Retinal pigment epithelial cell (primary cell): ENCODE results near the genes GRK3 and CRYBB1.

DNA sequence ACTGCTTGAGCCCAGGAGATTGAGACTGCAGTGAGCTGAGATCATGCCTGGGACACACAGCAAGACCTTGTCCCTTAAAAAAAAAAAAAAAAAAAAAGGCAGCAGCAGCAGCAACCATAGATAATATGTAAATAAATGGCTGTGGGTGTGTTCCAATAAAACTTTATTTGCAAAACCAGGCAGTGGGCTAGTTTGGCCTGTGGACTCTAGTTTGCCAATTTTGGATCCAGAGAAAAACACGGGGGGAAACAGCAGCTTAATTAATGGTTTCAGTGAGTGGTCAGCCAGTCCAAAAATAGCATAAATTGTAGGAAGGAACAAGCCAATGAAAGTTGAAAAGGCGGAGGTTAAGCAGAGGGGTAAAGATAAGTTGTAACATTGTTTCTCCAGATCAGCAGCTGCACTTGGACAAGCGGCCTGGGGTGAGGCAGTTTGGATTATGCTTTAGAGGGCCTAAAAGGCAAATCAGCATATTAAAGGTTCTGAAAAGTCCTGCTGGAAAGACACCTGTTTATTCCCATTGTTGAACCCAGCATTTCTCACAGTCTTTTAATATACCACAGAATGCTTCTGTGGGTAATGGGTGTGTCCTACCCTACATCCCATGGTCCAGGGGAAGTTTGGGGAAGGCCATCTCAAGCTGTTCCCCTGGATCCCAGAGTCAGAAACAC lies 62.8 kb downstream of the KIAA1671 start:
- RRBS: no CpG with 5 or more reads among the region's 3 CpGs

DNA sequence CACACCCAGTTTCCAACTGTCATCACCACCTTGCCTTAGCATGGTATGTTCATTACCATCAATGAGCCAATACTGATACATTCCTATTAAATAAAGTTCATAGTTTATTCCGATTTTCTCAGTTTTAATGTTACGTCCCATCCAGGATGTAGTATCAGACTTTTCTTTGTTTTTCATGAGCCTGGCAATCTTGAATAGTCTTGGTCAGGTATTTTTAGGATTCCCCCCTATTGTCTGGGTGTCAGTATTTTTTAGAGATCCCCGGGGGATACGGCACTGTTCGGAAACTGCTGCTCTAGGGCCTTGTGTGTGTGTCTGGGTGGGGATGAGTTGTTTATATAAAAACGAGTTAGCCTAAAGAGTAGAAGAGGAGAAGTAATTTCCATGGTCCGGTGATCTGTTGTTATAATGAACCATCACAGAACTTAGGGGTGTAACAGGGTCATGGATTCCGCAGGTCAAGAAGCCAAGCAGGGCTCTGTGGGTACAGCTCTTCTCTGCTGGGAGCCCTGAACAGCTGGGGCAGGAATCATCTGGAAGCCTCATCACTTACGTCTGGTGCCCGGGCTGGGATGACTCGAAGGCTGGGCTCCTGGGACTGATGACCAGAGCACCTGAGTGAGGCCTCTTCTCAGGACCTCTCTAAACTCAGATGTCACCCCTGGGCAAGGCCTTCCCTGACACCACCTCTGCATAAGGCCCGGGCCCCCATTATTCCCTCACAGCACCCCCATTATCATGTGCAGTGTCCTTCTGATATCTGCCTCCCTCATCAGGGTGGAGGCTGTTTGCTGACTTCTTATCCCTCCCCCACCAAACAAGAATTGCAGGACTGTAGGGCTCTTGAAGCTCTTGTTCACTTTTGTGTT lies 106.0 kb downstream of the KIAA1671 start:
- RRBS: no CpG with 5 or more reads among the region's 12 CpGs

- RRBS: no CpG with 5 or more reads among the region's 6 CpGs
These were observed 51.2 kb upstream of the CRYBB3 start for GRCh38 chr22:25148372-25148960.

DNA sequence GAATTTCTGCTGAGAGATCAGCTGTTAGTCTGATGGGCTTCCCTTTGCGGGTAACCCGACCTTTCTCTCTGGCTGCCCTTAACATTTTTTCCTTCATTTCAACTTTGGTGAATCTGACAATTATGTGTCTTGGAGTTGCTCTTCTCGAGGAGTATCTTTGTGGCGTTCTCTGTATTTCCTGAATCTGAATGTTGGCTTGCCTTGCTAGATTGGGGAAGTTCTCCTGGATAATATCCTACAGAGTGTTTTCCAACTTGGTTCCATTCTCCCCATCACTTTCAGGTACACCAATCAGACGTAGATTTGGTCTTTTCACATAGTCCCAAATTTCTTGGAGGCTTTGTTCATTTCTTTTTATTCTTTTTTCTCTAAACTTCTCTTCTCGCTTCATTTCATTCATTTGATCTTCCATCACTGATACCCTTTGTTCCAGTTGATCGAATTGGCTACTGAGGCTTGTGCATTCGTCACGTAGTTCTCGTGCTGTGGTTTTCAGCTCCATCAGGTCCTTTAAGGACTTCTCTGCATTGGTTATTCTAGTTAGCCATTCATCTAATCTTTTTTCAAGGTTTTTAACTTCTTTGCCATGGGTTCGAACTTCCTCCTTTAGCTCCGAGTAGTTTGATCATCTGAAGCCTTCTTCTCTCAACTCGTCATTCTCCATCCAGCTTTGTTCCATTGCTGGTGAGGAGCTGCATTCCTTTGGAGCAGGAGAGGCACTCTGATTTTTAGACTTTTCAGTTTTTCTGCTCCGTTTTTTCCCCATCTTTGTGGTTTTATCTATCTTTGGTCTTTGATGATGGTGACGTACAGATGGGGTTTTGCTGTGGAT lies 124.0 kb downstream of the CRYBB2 start:
- RRBS: no CpG with 5 or more reads among the region's 15 CpGs

- RRBS: no CpG with 5 or more reads among the region's 30 CpGs
These were observed 116.6 kb upstream of the GRK3 start for GRCh38 chr22:25447692-25448369.

GRCh38 chr22:25471448-25472171 lies 92.9 kb upstream of the GRK3 start:
- RRBS: no CpG with 5 or more reads among the region's 4 CpGs

DNA sequence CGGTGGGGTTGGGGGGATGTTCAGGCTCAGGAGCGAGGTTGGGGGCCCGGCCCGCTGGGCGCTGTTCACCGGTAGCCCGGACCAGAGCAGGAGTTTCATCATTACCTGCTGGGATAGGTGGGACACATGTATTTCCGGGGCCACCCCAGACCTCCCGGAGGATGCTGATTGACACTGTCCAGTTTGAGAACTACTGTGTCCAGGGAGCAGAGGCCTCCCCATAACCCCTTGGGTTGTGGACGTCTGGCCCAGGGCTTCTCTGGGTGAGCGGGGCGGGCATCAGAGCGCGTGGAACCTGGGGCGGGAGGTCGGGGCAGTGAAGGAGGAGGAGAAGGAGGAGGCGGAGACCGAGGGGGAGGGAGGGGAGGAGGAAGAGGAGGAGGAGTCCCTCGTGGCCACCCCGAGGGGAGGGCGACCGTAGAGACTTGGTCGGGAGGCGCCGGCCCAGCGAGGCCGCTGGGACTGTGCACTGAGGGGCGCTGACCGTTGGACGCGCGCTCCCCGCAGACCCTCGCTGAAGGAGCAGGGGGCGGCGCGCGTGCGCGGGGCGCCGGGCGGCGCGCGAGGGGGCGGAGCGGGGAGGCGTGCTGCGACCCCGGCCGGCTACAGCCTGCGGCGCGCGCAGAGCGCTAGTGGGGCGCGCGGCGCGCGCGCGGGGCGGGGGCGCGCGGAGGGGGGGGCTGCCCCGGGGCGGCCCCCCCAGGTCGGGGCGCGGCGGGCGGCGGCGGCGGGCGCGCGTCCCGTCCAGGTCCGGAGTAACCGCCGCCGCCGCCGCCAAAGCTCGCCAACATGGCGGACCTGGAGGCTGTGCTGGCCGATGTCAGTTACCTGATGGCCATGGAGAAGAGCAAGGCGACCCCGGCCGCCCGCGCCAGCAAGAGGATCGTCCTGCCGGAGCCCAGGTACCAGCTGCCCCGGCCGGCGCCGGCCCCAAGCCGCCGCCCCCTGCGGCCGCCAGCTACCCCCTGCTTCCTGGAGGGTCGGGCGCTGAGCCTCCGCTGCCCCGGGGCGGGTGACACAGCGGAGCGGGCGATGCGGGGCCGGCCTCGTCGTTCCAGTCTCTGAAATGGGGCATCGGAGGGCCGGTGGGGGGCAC lies at the start of gene GRK3:
Gene GRK3, plus strand, starts transcription at position 424 of the 1,096 bp plus-strand sequence.
- RRBS: 1% methylated on average over 40 of the region's 121 CpGs

- RRBS: no CpG with 5 or more reads among the region's 16 CpGs
These were observed 23.8 kb upstream of the MYO18B start for GRCh38 chr22:25717873-25718860.

GRCh38 chr22:25900954-25901443 lies 159.0 kb downstream of the MYO18B start:
- RRBS: no CpG with 5 or more reads among the region's 4 CpGs

DNA sequence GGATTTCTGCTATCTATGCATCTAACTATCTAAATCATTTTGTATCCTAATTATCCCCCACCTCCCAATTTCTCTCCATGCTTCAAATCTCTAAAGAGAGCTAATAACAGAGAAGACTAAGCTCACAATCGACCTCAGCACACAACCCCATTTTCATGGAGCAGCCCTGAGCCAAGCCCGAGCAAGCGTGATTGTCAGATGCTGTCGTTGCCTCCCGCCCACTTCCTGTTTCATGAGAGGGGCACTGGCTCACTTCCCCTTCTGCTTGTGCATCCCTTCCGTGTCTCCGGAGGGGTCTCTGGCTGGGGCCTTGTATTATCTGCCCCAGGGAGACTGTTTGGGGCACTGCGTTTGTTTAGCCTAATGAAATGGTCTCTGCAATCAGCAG lies 181.4 kb upstream of the SEZ6L start:
- RRBS: no CpG with 5 or more reads among the region's 8 CpGs

- RRBS: no CpG with 5 or more reads among the region's 13 CpGs
These were observed 4.3 kb downstream of the HPS4 start for GRCh38 chr22:26479118-26479884.

DNA sequence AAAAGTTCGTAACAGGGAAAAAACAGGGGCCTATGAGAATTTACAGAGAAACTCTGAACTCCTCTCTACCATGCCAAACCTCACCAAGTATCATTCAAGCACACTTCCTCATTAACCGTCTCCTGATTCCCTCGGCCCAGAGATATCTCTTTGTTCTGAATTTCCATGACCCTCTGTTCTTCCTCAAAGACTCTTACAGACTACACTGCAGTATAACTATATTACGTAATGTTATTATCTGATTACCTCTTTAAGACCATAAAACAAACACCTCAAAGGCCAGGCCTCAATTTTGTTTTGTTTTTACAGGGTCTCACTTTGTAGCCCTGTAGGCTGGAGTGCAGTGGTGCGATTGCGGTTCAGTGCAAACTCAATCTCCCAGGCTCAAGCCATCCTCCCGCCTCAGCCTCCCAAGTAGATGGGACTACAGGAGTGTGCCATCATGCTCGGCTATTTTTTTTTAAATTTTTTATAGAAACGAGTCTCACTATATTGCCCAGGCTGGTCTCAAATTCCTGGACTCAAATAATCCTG lies 3.6 kb downstream of the HPS4 start:
- RRBS: no CpG with 5 or more reads among the region's 9 CpGs

- RRBS: no CpG with 5 or more reads among the region's 11 CpGs
These were observed 36.7 kb upstream of the TFIP11 start for GRCh38 chr22:26548822-26549474.

DNA sequence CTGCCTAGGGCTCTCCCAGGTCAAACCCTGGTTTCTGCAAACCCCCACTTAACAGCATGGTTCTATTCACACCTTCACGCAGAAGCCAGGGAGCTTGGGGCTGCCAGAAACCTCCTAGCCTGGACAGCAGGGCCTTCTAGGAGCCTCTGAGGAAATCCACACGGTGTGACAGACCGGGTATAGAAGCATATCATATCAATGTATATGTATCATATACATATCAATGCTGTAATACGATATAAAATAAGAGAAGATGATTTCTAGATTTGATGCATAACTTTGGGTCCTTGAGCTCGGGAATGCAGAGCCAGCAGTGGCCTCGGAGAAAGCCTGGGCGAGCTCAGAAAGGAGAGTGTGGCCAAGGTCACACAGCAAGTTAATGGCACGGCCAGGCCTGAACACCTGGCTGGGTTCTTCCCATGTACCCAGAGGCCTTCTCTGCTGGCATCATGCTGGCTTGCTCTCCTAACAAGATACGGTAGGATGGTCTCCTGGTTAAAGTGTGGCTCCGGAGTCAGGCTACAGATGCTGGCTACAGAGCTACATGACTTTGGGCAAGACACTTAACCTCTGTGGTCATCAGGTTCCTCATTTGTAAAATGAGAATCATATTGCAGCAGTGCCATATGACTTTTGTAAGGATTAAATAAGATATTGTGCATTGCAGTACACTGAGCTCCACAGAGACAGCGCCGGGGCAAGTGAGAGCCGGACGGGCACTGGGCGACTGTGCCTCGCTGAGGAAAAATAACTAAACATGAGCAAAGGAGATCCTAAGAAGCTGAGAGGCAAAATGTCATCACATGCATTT lies 30.0 kb downstream of the TPST2 start:
- RRBS: no CpG with 5 or more reads among the region's 16 CpGs

GRCh38 chr22:26564164-26564697 lies 25.7 kb downstream of the TPST2 start:
- RRBS: no CpG with 5 or more reads among the region's 9 CpGs

- RRBS: no CpG with 5 or more reads among the region's 11 CpGs
These were observed 21.6 kb downstream of the TPST2 start for GRCh38 chr22:26568221-26568792.

- RRBS: no CpG with 5 or more reads among the region's 4 CpGs
These were observed at the start of gene CRYBB1 for GRCh38 chr22:26617688-26618257. TSS of gene CRYBB1 (minus strand) at chr22:26618027.

DNA sequence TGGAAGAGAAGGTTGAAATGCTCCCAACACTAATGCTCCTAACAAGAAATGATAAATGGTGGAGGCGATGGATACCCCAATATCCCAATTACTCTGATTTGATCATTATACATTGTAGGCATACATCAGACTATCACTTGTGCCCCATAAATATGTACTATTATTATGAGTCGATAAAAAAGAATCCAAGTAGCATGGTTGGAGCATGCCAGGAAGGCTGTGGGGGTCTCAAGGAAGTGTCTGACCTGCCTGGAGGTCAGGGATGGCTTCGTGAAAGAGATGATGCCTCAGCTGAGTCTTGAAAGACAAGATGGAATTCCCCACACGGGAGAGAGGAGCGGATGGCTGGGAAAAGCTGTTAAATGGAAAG lies 143.0 kb downstream of the CRYBA4 start:
- RRBS: no CpG with 5 or more reads among the region's 5 CpGs

GRCh38 chr22:27116080-27116294 lies 494.2 kb downstream of the CRYBA4 start:
- RRBS: no CpG with 5 or more reads among the region's 3 CpGs

DNA sequence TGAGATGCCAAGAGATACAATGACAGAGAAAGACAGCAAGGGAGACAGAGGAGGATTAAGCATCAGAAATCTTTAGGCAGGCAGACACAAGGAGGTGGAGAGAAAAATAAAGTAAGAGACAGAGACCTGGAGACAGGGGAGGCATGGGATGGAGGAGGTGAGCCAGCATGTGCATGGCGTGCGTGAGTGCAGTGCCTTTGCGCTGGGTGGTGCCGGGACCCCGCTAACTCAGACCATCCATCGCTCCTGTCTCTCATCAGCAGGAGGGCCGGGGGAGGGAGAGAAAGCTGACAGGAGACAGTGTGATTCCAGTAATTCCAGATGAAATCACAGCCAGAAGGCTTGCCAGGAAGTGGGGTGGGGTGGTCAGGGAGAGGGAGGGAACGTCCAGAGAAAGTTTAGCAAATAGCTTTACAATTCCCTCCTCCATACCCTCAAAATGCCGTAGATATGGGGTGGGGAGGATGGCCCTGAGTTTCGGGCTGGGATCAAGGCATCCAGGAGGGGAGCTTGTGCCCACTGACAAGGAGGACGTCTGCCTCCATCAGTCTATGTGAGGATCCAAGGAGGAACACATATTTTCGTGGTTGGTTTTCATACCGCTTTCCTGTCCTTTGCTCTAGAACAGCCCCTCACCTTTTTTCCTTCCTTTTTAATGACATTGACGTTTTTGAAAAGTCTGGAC lies 577.0 kb downstream of the MN1 start:
- RRBS: 37% methylated on average over 4 of the region's 14 CpGs